Suprapubic skin (tissue), 4 donors: ENCODE measurements around a stretch of chr16.

DNA sequence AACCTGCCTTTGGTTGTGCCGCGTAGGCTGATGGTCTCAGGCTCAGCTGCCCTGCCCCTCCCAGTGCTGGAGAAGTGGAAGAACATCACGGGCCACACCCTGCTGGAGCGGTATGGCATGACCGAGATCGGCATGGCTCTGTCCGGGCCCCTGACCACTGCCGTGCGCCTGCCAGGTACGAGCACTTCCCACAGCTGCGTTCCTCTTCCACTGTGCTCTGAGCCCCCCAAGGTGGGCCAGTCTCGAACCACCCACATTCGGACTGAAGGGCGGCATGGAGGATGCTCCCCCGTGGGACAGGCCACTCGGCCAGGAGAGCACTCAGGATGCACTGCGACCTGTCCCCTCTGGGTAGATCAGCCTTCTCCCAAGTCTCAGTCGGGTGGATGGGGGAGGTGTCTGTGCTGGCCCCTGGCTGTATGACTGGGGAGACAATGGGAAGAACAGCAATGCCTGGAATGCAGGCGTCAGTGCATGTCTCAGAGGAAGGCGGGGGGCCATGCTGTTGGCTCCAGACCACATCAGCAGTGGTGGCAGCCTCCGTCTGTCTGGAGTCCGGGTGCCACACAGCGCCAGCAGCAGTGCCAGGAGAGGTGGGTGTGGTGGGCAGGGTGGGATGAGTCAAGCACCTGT is 20.8 kb downstream of the ACSF3 start:
- PRO-cap: no peak
- RAMPAGE, long total RNA, 4 experiments: no peak in any of the 4 experiments

DNA sequence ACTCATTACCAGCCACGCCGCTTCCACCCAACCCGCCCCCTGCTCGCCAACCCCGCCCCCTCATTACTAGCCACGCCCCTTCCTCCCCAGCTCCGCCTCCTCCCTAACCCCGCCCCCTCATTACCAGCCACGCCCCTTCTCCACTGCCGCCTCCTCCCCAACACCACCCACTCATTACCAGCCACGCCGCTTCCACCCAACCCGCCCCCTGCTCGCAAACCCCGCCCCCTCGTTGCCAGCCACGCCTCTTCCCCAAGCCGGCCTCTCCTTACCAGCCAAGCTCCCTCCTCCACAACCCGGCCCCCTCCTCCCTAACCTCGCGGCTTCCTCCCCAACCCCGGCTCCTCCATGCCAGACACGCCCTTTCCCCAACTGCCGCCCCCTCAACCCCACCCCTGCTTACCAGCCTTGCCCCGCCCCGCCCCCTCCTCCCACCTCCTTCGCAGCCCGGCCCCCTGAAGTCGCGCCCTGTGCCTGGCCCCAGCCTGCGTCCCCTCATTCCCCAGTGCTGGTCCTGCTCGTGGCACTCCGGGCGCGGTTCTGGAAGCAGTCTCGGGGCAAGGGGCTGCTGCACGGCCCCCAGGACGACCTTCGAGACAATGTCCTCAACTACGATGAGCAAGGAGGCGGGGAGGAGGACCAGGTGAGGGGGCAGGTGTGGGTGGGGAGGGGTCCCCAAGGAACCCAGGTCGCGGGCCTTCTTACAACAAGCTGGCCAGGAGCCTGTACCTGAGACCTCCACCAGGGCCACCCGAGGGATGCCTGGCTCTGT is 7.2 kb downstream of the SLC22A31 start:
- PRO-cap: no peak
- RAMPAGE, long total RNA, 4 experiments: no peak in any of the 4 experiments

GRCh38 chr16:89244831-89245355 is 27.4 kb downstream of the ZNF778 start:
- PRO-cap: no peak
- RAMPAGE, long total RNA, 4 experiments: no peak in any of the 4 experiments

DNA sequence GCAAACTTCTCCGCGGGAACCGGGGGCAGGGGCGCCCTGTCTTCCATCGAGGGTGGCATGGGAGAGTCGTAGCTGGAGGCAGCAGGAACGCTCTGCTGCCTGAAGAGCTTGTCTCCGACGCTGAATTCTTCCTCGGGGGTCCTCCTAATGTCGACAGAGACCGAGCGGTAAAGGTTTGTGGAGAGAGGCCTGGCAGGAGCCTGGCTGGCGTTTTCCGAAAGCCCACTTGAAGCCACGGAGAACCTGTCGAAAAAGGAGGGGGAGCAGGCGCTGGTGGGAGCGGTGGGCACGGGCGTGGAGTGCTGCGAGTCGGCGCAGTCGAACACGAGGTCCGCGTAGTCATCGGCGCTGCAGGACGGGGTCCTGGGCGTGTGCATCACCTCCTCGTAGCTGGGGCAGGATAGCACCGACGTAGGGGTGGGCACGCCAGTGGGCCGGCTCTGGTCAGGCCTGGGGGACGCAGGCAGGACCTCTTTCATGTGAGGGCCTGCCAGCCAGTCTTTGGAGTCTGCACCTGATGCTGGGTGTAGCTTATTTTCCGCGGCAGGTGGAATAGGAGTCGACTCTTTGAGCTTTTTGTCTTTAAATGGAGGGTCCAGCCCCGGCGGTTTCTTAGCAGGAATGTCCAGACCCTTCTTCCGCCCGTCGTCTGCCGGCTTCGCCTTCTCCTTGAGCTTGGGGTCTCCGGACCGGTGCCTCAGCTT is 63.7 kb downstream of the ZNF778 start:
- PRO-cap: no peak
- RAMPAGE, long total RNA, 4 experiments: no peak in any of the 4 experiments

- PRO-cap: no peak
- RAMPAGE, long total RNA, 4 experiments: no peak in any of the 4 experiments
Observed at GRCh38 chr16:89293237-89294131, 76.0 kb downstream of the ZNF778 start.

DNA sequence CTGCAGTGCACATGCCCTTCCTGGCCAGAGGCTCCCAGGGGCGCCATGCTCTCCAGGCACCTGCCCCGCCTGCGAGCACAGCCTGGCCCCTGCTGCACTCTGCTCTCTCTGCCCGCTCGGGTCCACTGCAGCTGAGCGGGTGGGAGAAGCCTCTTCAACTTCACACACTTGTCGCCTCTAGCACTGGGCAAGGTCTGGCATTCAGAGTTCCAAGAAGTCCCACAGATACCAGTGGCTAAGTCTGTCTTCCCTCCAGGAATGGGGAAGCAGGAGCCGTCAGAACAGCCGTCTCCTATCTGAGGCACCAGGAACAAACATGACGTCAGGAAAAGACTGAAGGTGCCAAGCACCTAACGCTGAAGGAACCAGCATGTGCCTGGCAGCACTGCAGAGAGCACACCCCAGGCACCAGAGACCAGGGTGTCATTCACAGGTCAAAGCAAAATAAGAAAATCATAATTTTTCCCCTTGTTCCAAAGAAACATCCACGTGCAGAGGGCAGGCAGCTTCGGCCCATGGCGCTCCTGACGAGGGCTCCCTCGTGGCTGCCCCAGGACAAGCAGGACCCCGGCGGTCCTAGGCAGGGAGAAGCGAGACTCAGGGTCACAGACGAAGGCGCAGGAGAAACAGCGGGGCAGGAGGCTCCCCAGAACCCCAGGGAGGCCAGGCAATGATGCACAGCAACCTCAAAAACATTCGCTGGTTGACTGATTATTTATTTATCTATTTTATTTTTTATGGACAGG is 83.1 kb downstream of the ZNF778 start:
- PRO-cap: no peak
- RAMPAGE, long total RNA, 4 experiments: no peak in any of the 4 experiments

DNA sequence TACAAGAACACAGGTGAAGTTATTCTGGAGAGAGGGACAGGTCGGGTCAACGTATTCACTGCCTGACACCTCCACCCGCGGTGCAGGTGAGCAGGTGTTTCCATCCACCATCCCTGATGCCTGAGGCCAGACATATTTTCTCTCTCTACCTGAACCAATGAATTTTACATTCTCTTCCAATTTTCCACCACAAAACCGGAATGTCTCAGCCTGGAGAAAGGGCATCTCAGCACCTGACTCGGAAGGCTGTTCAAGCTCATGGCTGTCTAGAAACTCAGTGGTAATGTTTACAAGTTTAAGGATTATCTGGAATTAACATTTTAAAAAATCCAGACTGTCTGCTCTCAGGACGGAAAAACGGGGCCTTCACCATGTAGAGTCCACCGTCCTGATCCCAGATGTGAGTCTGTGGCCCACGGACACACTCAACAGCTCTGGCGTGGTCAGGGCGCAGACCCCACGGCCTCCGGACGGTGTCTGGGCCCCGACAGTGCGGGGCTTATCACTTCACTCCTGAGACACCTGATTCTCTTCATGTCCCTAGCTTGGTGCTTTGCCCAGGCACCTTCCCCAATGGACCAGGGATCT is 101.4 kb downstream of the ZNF778 start:
- PRO-cap: no peak
- RAMPAGE, long total RNA, 4 experiments: no peak in any of the 4 experiments

DNA sequence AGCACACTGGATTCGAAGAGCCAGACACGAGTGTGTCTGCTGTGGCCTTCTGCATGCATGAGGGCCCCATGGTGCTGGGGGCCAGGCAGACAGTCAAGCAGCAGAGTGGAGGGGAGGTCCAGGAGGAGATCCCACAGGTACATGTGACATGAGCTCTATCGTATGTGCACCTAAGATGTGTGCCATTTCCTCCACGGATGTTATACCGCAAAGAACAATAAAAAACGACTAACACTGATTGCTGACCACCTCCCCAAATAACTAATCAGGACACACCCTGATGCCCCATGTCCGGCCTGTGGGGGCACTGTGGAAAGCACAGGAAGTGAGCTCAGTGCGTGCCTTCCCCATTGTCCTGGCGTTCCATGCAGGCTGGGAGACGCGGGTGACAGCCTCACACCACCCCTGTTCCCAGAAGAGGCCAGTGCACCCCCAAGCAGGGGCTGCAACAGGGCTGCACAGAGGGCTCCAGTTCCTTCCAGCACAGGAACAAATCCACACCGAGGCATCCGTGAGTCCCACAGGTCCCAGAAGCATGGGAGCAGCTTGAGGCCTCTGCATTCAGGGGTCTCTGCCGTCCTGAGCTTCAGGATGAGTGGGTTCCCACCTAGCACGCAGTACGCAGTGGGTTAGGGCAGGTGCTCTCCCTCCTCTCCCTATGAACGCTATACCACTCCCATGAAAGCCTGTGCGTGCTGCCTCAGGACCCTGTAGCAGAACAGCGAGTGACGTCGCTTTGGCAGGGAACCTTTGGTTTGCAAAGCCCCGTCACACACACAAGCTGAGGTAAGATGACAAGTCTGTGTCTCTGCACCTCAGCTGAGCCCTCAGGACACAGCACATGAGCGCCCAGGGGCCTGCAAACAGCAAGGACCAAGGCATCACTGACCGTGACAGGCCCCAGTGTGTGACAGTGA is 117.6 kb downstream of the ZNF778 start:
- PRO-cap: no peak
- RAMPAGE, long total RNA, 4 experiments: no peak in any of the 4 experiments

- PRO-cap: no peak
- RAMPAGE, long total RNA, 4 experiments: no peak in any of the 4 experiments
Observed at GRCh38 chr16:89373199-89374060, 116.9 kb downstream of the ANKRD11 start.

- PRO-cap: no peak
- RAMPAGE, long total RNA, 4 experiments: no peak in any of the 4 experiments
Observed at GRCh38 chr16:89460595-89461199, 29.7 kb downstream of the ANKRD11 start.

GRCh38 chr16:89505174-89505799 is 2.9 kb upstream of the SPG7 start:
- PRO-cap: bidirectional peak, plus-strand start at chr16:89505683, minus-strand start at chr16:89505406
- RAMPAGE, long total RNA, 4 experiments: no peak in any of the 4 experiments

GRCh38 chr16:89540747-89541217 is 19.7 kb upstream of the RPL13 start:
- PRO-cap: no peak
- RAMPAGE, long total RNA, 4 experiments: no peak in any of the 4 experiments

DNA sequence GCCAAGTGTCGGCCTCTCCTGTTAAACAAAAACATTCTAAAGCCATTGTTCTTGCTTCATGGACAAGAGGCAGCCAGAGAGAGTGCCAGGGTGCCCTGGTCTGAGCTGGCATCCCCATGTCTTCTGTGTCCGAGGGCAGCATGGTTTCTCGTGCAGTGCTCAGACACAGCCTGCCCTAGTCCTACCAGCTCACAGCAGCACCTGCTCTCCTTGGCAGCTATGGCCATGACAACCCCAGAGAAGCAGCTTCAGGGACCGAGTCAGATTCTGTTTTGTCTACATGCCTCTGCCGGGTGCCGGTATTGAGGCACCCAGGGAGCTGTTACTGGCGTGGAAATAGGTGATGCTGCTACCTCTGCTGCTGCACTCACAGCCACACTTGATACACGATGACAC is 3.4 kb downstream of the RPL13 start:
- PRO-cap: no peak
- RAMPAGE, long total RNA, 4 experiments: no peak in any of the 4 experiments

DNA sequence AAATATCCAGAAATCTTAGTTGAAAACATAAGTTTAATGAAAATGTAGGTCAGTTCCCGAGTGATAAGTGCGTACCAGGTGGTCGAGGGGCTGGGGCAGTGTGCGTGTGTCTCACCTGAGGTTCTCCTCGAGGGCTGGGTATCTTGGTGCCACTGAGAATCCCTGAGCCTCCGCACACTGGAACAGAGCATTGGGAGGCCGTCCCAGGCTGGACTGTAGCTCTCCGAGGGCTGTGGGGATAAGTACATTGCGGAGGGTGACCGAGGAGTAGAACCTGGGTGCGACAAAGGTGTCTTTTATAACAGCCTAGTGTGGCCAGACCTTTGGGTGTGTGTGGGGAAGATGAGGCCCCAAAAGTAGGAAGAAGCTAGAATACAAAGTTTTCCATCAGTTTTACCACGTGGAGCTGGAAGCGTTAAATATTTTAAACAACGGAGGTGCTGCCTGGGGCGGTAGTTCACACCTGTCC is 978 bp downstream of the SPATA33 start:
- PRO-cap: no peak
- RAMPAGE, long total RNA, 4 experiments: no peak in any of the 4 experiments

DNA sequence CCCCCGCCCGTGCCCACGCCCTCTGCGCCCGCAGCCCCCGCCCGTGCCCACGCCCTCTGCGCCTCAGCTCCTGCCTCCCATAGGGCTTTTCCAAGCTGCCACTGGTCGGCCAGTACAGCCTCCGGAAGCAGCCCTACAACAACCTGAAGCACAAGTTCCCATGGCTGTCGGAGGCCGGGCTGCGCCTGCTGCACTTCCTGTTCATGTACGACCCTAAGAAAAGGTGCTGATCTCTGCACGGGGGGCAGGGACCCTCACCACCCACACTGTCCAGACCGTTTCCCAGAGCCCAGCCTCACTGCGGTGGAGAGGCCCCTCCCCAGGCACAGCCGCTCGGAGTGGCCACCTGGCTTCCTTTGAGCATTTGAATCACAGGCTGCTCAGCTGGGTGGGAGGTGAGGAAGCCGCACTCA is 6.7 kb downstream of the SPATA2L start:
- PRO-cap: no peak
- RAMPAGE, long total RNA, 4 experiments: no peak in any of the 4 experiments

DNA sequence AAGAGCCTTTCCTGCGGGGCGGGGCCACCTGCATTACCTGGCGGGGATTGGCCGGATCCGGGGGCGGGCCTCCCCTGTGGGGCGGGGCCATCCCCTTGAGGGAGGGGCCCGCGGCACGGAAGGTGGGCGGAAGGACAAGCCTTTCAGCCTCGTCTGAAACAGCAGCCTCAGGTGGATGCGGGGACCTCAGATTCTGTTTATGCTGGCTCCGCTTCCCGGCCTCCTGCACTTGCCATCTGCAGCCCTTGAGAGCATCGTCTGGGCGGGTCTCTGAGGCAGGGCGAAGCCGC is 535 bp upstream of the SPATA2L start:
- PRO-cap: bidirectional peak, plus-strand start at position 149 of the sequence, minus-strand start outside the sequence
- RAMPAGE, long total RNA, 4 experiments: no peak in any of the 4 experiments

DNA sequence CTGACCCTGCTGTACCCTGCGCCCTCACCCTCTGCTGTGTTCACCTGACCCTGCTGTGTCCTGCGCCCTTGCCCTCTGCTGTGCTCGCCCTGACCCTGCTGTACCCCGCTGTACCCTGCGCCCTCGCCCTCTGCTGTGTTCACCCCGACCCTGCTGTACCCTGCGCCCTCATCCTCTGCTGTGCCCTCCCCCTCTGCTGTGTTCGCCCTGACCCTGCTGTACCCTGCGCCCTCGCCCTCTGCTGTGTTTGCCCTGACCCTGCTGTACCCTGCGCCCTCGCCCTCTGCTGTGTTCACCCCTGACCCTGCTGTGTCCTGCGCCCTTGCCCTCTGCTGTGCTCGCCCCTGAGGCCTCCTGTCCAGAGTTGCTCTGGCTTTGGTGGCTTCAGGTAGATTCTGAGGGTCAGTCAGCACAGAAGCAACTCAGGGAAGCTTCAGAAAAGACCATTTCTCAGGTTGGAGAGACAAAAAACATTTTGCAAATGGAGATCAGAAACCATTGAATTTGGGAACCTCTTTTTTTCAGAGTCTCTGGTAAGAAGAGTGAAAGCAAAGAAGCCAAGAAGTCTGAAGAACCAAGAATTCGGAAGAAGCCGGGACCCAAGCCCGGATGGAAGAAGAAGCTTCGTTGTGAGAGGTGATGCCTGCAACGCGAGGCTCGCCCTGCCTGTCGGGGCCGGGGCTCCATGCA is 11.6 kb downstream of the ZNF276 start:
- PRO-cap: no peak
- RAMPAGE, long total RNA, 4 experiments: no peak in any of the 4 experiments

- PRO-cap: no peak
- RAMPAGE, long total RNA, 4 experiments: no peak in any of the 4 experiments
Observed at GRCh38 chr16:89918969-89919390, 318 bp downstream of the MC1R start.

- PRO-cap: no peak
- RAMPAGE, long total RNA, 4 experiments: no peak in any of the 4 experiments
Observed at GRCh38 chr16:89973851-89974215, 25.3 kb downstream of the DEF8 start.

DNA sequence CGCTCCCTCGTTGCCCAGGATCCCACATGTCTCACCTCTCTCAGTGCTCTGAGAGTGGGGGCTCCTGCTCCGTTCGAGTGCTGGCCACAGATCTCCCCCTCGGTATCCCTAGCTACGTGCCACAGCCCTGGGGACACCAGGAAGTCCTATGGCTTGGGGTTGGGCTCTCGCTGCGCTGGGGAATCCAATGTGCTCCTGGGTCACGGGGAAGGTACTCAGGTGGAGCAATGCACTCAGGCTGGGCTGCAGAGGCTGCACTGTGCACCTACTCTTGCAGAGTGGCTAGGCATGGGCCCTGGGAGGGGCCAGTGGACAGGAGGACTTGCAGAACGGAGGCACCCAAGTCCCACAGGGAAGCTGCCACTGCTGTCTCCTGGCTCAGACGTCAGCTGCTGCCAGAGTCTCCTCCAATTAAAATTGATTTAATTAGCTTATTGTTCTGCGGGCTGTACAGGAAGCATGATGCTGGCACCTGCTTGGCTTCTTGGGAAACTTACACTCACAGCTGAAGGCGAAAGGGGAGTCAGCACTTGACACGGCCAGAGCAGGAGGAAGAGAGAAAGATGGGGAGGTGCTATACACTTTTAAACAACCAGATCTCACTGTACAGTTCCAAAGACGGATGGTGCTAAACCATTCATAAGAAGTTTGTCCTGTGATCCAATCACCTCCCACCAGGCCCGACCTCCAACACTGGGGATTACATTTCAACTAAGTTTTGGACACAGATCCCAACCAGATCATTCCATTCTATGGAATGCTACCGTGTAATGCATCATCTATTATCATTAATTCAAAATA is 1.3 kb upstream of the PRDM7 start:
- PRO-cap: no peak
- RAMPAGE, long total RNA, 4 experiments: no peak in any of the 4 experiments